IMR-90 (cell line): ENCODE measurements around the gene GALNT7.

- RRBS: no CpG with 5 or more reads among the region's 6 CpGs
CAGE:
- cytosol, long polyA plus RNA: no peak
- long polyA plus RNA: no peak
- nucleus, long polyA plus RNA: no peak
These were observed 107.6 kb downstream of the PALLD start for GRCh38 chr4:168604406-168604926.

DNA sequence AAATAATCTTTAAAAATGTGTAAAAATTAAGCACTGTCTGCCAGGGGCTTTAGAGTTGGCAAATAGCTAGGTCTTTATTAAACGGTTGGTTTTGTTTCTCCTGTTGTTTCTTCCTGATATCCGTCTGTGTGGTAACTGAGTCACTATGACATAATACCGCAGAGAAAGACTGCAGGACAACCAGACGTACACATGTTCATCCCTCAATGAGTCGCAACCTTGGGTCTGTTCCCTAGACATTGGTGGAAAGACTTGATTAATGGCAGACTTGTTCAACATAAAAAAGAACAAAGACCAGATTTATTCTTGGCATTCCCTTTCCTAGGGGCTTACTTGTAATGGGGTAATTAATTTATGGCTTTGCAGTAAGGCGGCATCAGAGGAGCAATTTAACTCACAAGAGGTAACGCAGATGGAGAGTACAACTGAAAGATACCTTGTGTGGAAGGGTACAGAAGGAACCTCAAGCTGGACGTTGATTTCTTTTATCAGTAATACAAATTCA lies 134.0 kb downstream of the PALLD start:
- RRBS: no CpG with 5 or more reads among the region's 8 CpGs
CAGE:
- cytosol, long polyA plus RNA: no peak
- long polyA plus RNA: no peak
- nucleus, long polyA plus RNA: no peak

- RRBS: 2% methylated on average over 27 of the region's 43 CpGs
CAGE:
- cytosol, long polyA plus RNA: start-site peak on the plus strand at chr4:168631540-168631732, 41 and 58 reads in 2 replicates
- long polyA plus RNA: start-site peak on the plus strand at chr4:168631540-168631737, 45 and 65 reads in 2 replicates
- nucleus, long polyA plus RNA: start-site peak on the plus strand at chr4:168631435-168631725, 188 and 356 reads in 2 replicates
These were observed 134.6 kb downstream of the PALLD start for GRCh38 chr4:168631293-168631935.

DNA sequence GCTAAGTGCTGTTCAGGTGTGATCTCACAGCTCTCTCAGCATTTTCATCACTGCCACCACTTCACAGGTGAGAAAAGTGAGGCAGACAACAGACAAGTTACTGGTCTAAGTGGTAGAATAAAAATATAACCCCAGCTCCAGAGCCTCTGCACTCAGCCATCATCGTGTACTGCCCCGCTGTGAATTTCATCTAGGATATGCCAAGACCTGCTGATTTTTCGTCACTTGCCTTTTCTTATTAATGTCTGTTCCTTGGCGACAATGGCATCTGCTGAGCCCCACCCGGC lies 236.6 kb downstream of the CBR4 start:
- RRBS: no CpG with 5 or more reads among the region's 5 CpGs
CAGE:
- cytosol, long polyA plus RNA: no peak
- long polyA plus RNA: no peak
- nucleus, long polyA plus RNA: no peak

- RRBS: no CpG with 5 or more reads among the region's 5 CpGs
CAGE:
- cytosol, long polyA plus RNA: no peak
- long polyA plus RNA: no peak
- nucleus, long polyA plus RNA: no peak
These were observed 197.3 kb downstream of the CBR4 start for GRCh38 chr4:168812846-168813153.

- RRBS: no CpG with 5 or more reads among the region's 12 CpGs
CAGE:
- cytosol, long polyA plus RNA: no peak
- long polyA plus RNA: no peak
- nucleus, long polyA plus RNA: no peak
These were observed 172.1 kb downstream of the CBR4 start for GRCh38 chr4:168837800-168838516.

- RRBS: 92% methylated on average over 1 of the region's 12 CpGs
CAGE:
- cytosol, long polyA plus RNA: no peak
- long polyA plus RNA: no peak
- nucleus, long polyA plus RNA: no peak
These were observed 165.4 kb downstream of the CBR4 start for GRCh38 chr4:168844259-168845459.

- RRBS: no CpG with 5 or more reads among the region's 4 CpGs
CAGE:
- cytosol, long polyA plus RNA: no peak
- long polyA plus RNA: no peak
- nucleus, long polyA plus RNA: no peak
These were observed 160.0 kb downstream of the CBR4 start for GRCh38 chr4:168850061-168850425.

GRCh38 chr4:169034933-169035365 lies 24.9 kb upstream of the CBR4 start:
- RRBS: no CpG with 5 or more reads among the region's 9 CpGs
CAGE:
- cytosol, long polyA plus RNA: no peak
- long polyA plus RNA: no peak
- nucleus, long polyA plus RNA: no peak

DNA sequence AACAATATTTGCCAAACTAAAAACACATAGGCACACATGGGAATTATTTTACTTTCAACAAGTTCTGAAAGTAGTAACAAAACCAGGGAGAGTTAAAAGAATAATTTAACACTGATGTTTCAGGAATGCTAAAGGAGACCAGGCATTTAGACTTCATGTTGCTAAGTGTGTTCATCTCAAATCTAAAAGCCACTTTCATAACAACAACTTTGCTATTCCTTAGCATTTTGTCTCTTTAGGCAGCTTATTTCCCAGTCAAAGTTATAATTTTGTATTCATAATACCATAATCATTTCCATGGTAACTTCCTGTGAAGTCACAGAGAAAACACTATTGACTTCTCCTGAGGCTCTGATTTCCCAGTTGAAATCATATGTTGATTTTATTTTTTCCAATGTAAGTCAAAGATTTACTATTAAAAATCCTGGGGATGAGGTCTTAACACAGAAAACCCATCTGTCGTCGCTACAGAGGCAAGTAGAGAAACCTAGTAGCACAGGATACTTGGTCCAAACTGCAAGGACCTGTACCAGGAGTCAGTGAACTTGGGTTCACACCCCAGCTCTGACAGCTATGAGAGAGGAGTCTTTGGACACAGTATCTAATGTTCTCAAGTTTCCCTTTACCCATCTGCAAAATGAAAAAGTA lies 69.2 kb downstream of the SH3RF1 start:
- RRBS: no CpG with 5 or more reads among the region's 2 CpGs
CAGE:
- cytosol, long polyA plus RNA: no peak
- long polyA plus RNA: no peak
- nucleus, long polyA plus RNA: no peak

DNA sequence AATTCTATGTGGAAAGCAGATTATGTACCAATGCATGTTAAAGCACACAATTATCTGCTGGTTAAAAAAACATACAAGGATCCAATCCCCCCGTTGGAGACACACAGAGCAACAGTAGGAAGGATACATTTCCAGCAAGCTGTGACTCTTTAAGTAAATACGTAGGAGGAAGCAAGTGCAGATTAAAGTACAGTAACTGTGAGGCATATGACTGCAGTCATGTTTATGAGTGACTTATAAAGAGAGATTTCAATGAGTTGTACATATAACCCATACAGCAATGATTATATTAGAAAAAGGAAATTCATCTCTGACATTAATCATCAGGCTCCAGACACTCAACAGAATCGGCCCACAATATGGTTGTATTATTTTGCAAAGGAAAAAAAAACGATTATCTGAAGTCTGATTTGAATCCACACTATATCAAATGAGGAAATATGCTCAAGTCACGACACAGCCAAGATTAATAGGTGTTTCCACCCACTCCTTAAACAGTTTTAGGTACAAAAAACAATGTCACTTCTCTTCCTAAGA lies 21.1 kb downstream of the SH3RF1 start:
- RRBS: no CpG with 5 or more reads among the region's 5 CpGs
CAGE:
- cytosol, long polyA plus RNA: no peak
- long polyA plus RNA: no peak
- nucleus, long polyA plus RNA: no peak

DNA sequence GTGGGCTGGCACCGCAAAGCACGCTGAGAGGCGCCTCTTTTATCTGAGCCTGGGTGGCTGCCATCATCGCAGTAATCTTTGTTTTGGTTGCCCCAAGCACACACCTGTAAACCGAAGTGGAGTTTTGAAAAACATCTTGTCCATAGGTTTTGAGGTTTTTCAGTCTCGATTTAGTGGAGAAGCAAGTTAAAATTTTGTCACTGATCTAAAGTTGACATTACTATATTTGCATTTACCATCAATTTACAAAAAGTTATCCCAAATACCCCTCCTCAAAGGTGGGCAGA lies 1.0 kb upstream of the SH3RF1 start:
- RRBS: no CpG with 5 or more reads among the region's 6 CpGs
CAGE:
- cytosol, long polyA plus RNA: no peak
- long polyA plus RNA: no peak
- nucleus, long polyA plus RNA: no peak

- RRBS: no CpG with 5 or more reads among the region's 2 CpGs
CAGE:
- cytosol, long polyA plus RNA: no peak
- long polyA plus RNA: no peak
- nucleus, long polyA plus RNA: no peak
These were observed 77.7 kb upstream of the SH3RF1 start for GRCh38 chr4:169348535-169348844.

GRCh38 chr4:169508004-169508438 lies 104.4 kb downstream of the NEK1 start:
- RRBS: no CpG with 5 or more reads among the region's 4 CpGs
CAGE:
- cytosol, long polyA plus RNA: no peak
- long polyA plus RNA: no peak
- nucleus, long polyA plus RNA: no peak

GRCh38 chr4:169561266-169562445 lies 50.7 kb downstream of the NEK1 start:
- RRBS: no CpG with 5 or more reads among the region's 3 CpGs
CAGE:
- cytosol, long polyA plus RNA: no peak
- long polyA plus RNA: no peak
- nucleus, long polyA plus RNA: no peak

DNA sequence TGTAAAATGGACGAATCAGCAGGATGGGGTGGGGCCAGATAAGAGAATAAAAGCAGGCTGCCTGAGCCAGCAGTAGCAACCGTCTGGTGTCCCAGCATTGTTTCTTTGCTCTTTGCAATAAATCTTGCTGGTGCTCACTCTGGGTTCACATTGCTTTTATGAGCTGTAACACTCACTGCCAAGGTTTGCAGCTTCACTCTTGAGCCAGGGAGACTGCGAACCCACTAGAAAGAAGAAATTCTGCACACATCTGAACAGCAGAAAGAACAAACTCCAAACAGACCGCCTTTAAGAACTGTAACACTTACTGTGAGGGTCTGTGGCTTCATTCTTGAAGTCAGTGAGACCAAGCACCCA lies 769.2 kb upstream of the GALNTL6 start:
- RRBS: no CpG with 5 or more reads among the region's 4 CpGs
CAGE:
- cytosol, long polyA plus RNA: no peak
- long polyA plus RNA: no peak
- nucleus, long polyA plus RNA: no peak

DNA sequence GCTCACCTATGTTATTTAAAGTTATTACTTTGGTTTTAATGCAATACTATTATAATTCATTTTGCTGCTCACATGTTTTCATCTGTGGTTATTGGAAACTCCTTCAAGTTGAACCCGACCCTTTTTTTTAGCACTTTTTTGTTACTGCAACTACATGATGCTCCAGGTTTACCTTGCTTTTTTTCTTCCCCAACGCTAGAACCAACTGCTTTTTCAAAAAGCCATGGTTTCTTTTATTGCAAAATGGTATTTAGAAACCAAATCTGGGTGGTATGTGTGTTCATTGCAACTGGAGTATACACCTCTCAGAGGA lies 616.0 kb upstream of the GALNTL6 start:
- RRBS: no CpG with 5 or more reads among the region's 2 CpGs
CAGE:
- cytosol, long polyA plus RNA: no peak
- long polyA plus RNA: no peak
- nucleus, long polyA plus RNA: no peak

GRCh38 chr4:172962513-172963162 lies 206.0 kb upstream of the GALNT7 start:
- RRBS: no CpG with 5 or more reads among the region's 9 CpGs
CAGE:
- cytosol, long polyA plus RNA: no peak
- long polyA plus RNA: no peak
- nucleus, long polyA plus RNA: no peak

GRCh38 chr4:172982107-172982512 lies 186.5 kb upstream of the GALNT7 start:
- RRBS: no CpG with 5 or more reads among the region's 2 CpGs
CAGE:
- cytosol, long polyA plus RNA: no peak
- long polyA plus RNA: no peak
- nucleus, long polyA plus RNA: no peak

GRCh38 chr4:173168396-173169341 lies at the start of gene GALNT7:
GALNT7 (plus strand) TSS chr4:173168811.
- RRBS: 2% methylated on average over 36 of the region's 95 CpGs
CAGE:
- cytosol, long polyA plus RNA: no peak
- long polyA plus RNA: no peak
- nucleus, long polyA plus RNA: start-site peak on the plus strand at chr4:173168767-173168814, 28 and 37 reads in 2 replicates